NB4 (cell line): ENCODE data around the genes WASHC2C, ANTXRL, PTPN20 and AGAP9.

- RRBS, result no CpG with 5 or more reads among the region's 3 CpGs
These were observed 8.5 kb downstream of the RASSF4 start for GRCh38 chr10:44968123-44968480.

DNA sequence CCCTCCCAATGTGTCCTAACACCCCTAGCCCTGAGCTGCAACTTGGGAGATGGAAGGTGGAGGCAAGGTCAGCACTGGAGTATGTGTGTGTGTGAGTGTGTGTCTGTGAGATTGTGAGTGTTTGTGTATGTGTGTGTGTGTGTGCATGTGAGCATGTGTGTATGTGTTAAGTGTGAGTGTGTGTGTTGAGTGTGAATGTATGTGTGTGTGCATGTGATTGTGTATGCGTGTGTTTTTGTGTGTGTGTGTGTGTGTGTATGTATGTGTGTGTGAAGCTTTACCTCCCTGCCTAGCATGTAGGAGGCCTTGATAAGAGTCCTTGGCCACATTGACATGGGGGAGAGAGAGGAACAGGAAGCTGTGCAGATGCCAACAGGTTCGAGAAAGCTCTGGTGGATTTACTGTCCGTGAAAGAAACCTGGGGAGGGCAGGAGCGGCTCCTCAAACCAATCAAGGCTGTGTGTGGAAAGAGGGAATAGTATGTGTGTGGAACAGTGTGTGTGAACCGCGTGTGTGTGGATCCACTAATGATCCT lies 9.3 kb downstream of the RASSF4 start:
- RRBS, result no CpG with 5 or more reads among the region's 6 CpGs

- RRBS, result no CpG with 5 or more reads among the region's 6 CpGs
These were observed 4.5 kb downstream of the ZNF22 start for GRCh38 chr10:45004917-45005950.

- RRBS, result no CpG with 5 or more reads among the region's 1 CpG
These were observed 14.8 kb upstream of the OR13A1 start for GRCh38 chr10:45330273-45330489.

DNA sequence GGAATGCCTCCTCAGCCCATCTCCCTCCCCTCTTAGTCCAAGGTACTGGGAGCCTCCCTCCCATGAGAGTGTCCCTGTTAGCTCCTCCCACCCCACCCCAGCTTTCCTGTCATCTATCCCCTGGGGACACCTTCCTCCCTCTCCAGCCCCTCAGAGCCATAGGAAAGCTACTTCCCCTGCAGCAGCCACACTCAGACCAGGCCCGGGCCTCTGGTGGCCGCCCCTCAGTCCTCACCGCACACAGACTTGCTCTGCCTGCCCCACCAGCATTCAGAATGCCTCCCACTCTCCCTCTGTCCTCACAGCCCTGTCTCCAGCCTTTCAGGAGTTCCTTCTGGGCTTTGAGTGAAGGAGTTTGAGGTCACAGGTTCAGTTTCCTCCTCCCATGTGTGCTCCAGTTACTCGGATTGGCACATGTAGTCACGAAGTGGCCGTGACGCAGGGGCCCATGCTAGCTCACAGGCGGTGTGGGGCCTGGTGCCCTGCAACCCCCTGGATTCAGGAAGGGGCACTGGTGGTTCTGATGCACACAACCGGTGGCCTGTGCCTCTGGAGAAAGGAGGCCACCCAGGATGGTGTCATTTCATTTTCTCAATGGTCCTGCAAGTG lies 5.2 kb downstream of the ALOX5 start:
- RRBS, result no CpG with 5 or more reads among the region's 9 CpGs

GRCh38 chr10:45445302-45445974 lies 71.4 kb downstream of the ALOX5 start:
- RRBS, result no CpG with 5 or more reads among the region's 16 CpGs

DNA sequence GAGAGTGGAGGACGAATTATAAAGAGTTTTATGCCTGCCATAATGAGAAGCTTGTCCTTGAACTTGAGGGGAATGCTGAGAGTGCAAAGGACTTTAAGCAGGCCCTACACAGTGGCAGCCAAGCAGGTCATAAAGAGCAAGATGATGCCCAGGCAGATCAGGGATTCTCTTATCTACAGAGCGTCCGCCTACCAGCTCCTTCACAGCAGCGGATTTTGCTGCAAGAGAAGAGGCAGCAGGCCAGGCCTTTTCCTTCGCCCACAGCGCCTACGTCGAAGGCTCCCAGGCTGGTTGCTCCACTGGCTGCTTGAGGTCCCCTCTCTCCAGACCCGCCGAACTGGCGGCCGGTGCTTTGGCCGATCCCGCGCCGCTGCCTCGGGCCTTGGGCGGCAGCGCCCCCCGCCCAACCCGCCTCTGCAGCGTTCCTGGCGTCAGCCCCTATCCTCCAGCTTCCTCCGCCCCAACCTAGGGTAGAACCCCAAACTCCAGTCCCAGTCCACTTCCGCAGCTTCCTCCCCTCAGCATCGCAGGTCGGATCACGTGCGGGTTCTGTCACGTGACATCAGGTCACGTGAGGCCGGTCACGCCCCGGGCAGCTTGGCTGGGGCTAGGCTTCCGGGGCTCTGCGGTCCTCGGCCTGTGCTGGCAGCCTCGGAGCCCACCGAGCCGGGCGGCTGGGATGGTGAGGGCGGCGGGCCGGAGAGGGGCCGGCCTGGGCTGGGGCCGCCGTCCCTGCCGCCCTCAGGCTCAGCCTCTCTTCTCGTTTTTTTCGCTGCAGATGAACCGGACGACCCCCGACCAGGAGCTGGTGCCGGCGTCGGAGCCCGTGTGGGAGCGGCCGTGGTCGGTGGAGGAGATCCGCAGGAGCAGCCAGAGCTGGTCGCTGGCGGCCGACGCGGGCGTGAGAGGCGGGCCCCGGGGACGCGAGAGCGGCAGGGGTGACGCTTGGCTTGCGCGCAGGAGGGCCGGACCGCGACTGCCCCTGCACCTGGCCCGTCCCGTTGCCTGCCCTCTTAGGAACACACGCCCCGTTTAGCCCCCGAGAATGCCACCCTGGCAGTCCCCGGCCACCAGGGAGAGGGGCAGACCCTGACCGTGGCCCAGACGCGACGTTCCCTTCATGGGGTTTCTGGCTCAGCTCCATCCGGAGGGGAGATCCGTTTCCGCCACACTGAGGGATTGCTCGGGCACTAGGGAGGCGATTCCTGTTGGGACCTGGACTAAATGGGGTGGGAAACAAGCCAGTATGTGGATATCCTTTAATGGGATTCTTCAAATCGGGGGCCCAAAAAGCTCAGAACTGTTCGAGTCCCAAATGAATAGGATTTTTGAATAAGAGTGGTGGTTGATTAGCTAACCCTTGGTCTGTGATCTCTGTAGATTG lies at the start of gene WASHC2C:
Gene WASHC2C (plus strand): TSS at position 628 of the 1,384 bp plus-strand sequence.
- RRBS, result under 1% methylated on average over 7 of the region's 95 CpGs

DNA sequence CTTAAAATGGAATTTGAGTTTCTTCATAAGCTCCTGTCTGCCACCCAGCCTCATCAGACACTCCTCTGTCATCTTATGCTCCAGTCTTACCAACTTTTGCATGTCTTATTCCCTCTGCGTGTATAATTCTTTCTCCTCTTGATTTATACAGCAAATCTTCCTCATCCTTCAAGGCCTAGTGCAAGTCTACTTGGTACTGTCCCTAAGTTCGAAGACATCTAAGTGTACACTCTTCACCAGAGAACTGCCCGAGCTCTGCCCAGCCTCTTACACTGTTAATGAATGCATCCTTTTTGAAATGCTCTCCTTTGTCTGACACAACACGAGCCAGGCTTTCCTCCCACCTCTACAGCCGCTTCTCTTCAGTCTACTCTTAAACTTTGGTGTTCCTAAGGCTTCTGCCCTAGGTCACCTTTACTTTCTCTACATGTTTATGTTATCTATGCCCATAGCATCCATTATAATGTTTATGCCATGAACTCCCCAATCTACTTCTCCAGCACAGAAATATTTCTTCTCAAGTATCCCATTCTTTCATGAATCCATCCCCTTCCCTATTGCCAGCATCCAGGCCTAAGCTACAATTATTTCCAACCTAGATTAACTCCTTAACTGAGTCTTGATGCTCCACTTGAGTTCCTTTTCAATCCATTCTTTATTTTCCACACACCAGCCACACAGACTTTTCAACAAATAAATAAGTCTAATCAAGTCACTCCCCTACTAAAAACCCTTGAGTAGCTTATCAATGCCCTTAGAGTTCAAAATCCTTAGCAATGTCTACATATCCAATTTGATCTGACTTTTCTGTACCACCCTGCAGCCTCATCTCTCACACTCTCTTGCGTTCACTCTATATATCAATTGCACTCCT lies 2.0 kb upstream of the TIMM23 start:
- RRBS, result no CpG with 5 or more reads among the region's 6 CpGs

DNA sequence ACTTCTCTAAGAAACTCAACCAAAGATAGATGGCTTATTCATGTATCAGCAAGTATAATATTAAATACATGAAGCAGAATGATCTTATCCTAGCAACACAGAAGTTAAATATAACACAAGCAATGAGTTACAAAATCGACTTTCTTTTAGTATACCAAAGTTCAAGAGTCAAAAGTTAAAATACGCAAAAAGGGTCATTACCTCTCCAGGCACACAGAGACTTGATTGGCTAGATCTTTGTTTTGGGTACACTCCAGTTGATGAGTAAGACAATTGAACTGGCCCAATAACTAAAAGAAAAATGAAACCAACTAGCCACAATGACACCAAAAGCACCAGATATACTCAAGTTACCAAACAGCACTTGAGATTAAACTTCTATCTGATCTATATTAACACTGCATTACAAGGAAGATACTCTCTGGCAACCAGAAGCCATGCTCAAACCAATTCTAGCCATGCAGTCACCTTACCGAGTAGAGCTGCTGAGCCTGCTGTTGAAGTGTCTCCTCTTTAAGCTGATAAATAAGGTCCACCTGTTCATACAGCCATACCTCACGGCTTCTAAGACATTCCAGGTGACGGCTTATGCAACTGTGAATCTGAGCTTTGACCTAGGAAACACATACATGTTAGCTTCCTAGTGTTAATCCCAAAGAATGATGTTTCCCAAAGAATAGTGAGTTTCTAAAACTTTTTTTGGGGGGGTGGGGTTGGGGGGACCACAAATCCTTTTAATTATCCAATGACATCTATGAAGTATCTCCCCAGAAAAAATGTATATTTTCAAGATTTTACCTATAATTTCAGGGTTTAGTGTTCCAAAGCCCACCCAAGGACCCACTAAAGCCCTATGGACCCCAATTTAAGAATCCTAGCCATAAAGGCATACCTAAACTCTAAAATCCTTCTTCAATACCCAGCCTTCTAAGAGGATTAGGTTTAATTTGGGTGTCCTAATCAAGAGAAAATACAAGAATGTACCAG lies 15.5 kb downstream of the NCOA4 start:
- RRBS, result no CpG with 5 or more reads among the region's 5 CpGs

GRCh38 chr10:46020733-46021281 lies 9.6 kb downstream of the NCOA4 start:
- RRBS, result no CpG with 5 or more reads among the region's 3 CpGs

- RRBS, result no CpG with 5 or more reads among the region's 1 CpG
These were observed 14.8 kb upstream of the ANTXRL start for GRCh38 chr10:46272035-46272436.

DNA sequence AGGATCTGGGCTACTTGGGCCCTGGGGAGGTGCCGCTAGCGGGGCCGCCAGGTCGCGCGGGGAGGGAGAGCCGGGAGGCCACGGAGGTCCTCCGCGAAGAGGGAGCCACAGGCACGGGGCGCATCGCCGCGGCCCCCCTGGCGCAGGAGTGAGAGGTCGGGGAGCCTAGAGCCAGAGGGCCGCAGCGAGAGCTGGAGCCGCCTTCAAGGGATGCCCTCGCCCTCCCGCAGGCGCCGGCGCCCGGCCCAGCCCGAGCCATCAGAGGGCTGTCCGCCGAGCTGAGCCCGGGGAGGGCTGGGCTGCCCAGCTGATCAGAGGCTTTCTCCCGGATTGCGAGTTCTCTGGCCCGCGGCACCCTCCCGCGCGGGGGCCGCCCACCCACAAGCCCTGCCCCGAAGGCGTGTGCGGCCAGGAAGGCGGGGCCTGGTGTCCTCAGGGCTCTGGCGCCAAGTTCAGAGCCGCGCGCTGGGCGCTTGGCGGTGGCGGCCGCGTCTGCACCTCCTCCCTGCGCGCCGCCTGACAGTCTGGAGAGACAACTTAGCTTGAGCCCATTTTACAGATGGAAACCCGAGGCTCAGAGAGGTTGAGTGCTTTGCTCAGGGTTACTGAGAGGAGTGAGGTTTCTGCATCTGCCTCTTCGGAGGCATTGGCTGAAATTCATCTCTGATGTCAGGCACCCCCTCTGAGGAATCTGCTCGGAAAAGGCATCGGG lies 3.9 kb upstream of the ANTXRL start:
- RRBS, result no CpG with 5 or more reads among the region's 58 CpGs

DNA sequence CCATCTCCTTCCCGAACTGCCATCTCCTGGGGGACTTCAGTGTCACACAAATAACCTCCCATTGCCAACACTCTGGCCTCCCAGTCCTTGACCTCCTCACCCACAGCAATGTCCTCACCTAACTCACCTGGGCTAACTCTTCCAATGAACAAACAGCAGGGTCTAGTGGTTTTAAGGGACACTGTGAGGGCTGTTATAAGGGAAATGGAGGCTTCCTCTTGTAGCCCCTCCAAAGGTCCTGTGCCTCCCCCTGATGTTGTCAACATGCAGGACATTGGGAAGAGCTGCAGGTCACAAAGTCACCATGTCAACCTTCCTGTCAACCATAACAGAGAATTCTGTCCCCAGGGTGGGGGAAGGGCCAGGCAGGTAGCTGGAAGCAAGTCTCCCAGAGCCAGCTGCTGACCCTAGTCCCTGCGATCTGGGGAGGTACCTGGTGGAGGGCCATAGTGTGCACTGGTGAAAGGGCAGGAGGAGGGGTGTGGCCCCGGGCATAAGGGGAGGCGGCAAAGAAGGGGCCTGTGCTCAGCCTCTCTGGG lies at the start of gene ANTXRL:
Gene ANTXRL (plus strand): TSS at position 325 of the 539 bp plus-strand sequence.
- RRBS, result no CpG with 5 or more reads among the region's 4 CpGs

DNA sequence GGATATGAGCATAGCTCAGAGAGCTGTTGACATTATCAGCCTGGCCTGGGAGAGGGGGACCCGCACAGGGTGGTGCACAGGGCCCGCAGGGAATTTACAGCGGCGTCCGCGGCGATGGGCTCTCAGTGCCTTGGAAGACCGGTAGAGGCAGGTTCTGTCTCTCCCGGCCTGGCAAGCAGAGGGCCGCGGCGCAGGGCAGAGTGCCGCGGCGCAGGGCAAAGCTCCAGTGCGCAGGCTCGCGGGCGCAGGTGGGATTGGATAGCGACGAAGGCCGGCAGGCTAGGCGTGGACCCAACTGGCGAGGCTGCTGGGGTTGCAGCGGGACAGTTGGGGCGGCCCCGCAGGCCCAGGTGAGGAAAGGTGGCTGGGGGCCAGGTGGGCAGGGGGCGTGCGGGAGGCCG lies at the start of gene PTPN20:
Gene PTPN20 (plus strand): TSS at position 277 of the 401 bp plus-strand sequence.
- RRBS, result no CpG with 5 or more reads among the region's 30 CpGs

- RRBS, result no CpG with 5 or more reads among the region's 2 CpGs
These were observed 93.6 kb downstream of the PTPN20 start for GRCh38 chr10:47004943-47005151.

GRCh38 chr10:47523303-47523886 lies at the start of gene AGAP9:
AGAP9 (minus strand) TSS chr10:47523638.
- RRBS, result no CpG with 5 or more reads among the region's 24 CpGs

GRCh38 chr10:48317083-48317629 lies 10.7 kb downstream of the MAPK8 start:
- RRBS, result no CpG with 5 or more reads among the region's 7 CpGs

DNA sequence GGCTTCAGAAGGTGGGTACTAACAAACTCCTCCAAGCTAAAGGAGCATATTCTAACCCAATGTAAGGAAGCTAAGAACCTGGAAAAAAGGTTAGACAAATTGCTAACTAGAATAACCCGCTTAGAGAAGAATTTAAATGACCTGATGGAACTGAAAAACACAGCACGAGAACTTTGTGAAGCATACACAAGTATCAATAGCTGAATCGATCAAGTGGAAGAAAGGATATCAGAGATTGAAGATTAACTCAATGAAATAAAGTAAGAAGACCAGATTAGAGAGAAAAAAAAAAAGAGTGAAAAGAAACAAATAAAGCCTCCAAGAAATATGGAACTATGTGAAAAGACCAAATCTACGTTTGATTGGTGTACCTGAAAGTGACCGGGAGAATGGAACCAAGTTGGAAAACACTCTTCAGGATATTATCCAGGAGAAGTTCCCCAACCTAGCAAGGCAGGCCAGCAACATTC lies 66.0 kb downstream of the MAPK8 start:
- RRBS, result no CpG with 5 or more reads among the region's 5 CpGs

GRCh38 chr10:48524006-48524687 lies 80.7 kb downstream of the ARHGAP22 start:
- RRBS, result 59% methylated on average over 38 of the region's 80 CpGs

DNA sequence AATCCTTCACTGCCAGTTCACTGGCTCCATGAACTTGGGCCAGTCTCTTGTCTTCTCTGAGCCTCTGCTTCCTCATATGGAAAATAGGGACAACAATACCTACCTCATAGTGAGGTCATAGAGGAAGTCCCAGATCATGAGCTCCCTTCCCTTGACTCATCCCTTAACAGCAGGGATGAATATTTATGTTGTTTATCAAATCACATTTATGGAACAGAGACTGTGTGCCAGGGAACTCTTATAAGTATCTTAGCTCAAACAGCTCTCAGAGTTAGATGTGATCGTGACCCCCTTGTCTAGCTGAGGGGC lies 20.2 kb upstream of the ARHGAP22 start:
- RRBS, result no CpG with 5 or more reads among the region's 1 CpG